ENCODE measurements around a stretch of chr10.

DNA sequence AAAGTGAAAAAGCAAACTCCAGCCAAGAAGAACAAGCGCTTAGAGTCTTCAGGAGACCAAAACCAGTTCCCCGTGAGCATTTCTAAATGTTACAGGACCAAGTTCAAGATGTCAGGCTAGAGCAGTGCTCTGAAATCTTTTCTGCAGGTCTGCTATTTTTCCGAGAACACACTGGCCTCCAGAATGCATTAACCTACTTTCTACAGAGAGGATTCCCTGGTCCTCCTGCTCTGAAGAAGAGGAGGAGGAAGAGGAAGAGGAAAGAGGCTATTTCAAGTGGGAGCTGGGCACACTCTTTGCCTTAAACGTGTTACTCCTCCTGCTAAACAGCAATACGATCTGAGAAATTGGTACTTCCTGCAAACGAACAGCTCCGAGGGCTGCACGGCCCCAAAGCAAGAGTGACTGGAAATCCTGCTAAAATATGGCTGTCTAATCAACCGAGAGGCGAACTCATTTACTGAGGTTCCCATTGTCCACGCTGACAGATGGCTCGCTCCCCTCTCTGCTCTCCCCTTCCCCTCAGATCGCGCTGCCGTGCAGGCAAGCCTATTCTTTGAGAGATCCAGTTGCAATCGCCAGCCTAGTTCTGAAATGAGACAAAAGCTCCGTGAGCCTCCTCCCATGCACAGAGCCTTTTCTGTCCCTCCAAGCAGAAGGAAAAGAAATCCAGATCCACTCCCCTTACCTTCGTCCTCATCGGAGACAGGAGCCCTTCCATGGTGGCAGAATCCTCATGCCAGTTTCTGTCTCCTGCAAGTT, 157.2 kb downstream of the FRMD4A start:
- PRO-cap: no peak
- RAMPAGE, long total RNA, 2 experiments: no peak in any of the 2 experiments

GRCh38 chr10:14174086-14174554, 156.6 kb downstream of the FRMD4A start:
- PRO-cap: no peak
- RAMPAGE, long total RNA, 2 experiments: no peak in any of the 2 experiments

DNA sequence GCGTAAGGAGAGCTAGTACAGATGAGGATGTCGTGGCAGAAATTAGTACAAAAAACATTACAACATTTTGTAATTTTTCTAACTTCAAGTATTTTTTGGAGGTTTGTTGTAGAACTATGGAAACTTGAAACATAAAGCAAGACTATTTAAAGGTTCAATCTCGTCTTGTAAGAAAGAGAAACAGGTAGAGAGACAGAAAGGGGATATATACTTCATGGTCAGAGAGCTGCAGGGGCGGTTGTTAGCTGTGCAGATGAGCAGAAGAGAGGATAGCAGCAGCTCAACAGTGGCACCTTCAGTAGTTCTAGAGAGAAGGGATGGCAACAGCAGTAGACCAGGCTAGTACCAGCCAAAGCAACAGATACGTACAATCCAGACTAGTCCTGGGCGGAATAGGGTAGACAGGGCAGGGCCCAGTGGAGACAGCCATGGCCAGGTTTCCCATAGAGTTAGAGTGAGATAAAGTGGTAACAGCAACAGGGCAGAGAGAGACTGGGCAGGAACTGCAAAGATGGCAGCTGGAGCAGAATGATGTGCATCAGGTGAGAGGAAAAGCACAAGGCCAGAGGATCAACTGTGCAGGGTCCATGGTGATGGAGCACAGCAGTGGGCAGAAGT, 145.2 kb downstream of the FRMD4A start:
- PRO-cap: no peak
- RAMPAGE, long total RNA, 2 experiments: no peak in any of the 2 experiments

- PRO-cap: no peak
- RAMPAGE, long total RNA, 2 experiments: no peak in any of the 2 experiments
Measured at GRCh38 chr10:14529882-14530920, 199.5 kb upstream of the FRMD4A start.

GRCh38 chr10:14531968-14532428, 201.3 kb upstream of the FRMD4A start:
- PRO-cap: no peak
- RAMPAGE, long total RNA, 2 experiments: no peak in any of the 2 experiments

DNA sequence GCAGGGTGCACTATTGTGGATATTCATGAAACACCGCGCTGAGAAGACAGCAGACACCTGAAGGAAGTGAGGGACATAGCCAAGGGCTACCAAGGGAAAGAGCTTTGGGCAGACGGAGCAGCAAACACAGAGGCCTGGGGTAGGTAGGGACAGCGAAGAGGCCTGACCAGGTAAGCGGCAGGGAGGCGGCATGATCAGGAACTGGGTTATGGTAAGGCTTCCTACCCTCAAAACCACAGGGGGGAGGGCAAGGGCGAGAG, 213.4 kb downstream of the FAM107B start:
- PRO-cap: no peak
- RAMPAGE, long total RNA, 2 experiments: no peak in any of the 2 experiments

GRCh38 chr10:14571732-14572721, 202.7 kb downstream of the FAM107B start:
- PRO-cap: no peak
- RAMPAGE, long total RNA, 2 experiments: start-site peak on the minus strand in 2 of 2 experiments, at chr10:14572257-14572287 at its widest, 96 to 154 reads per replicate

- PRO-cap: no peak
- RAMPAGE, long total RNA, 2 experiments: no peak in any of the 2 experiments
Measured at GRCh38 chr10:14583208-14583995, 191.3 kb downstream of the FAM107B start.

DNA sequence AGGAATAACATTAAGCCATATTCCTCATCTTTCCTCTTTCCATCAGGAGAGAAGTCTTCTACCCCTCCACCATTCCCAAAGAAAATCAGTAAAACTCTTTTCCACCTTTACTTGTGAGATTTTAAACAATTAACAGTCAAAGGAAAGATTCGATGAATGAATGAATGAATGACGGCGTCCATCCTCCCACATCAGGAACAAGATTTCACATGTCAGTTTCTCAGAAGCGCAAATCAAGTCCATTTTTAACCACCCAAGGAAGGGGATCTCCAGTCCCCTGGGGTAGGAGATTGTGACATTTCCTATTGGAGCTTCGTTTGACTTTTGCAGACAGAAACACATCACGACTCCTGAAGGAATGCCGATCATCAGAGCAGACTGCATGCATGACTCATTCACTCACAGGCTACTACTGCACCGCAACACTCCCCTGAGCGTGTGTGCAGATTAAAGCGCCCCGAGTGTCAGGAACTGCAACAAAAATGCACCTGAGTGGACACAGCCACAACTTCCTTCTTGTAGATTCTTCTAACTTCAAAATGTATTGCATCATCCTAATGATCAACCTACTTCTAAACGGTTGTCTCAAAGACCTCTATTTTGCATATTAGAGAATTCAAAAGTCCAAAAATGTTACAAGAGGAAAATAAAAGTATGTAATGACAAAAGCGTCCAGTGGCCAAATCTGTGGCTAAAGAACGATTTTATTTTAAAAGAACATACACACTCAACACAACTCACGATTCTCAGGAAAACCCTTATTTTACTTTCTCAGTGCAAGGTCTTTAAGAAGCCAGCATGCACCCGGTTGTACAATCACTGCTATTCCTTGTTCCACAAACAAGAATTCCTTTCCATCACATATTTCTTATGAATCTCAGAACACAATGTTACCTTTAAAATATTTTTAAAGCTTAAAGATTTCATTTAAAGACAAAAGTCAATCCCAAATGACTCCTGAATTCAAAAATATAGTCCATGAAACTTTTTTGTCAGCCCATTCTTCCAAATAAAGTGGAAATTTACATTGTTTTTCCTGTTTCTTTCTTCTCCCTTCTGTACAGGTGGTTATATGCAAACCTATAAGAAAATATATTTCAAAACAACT, 172.6 kb downstream of the FAM107B start:
- PRO-cap: no peak
- RAMPAGE, long total RNA, 2 experiments: no peak in any of the 2 experiments

- PRO-cap: no peak
- RAMPAGE, long total RNA, 2 experiments: no peak in any of the 2 experiments
Measured at GRCh38 chr10:14645129-14645670, 129.5 kb downstream of the FAM107B start.

DNA sequence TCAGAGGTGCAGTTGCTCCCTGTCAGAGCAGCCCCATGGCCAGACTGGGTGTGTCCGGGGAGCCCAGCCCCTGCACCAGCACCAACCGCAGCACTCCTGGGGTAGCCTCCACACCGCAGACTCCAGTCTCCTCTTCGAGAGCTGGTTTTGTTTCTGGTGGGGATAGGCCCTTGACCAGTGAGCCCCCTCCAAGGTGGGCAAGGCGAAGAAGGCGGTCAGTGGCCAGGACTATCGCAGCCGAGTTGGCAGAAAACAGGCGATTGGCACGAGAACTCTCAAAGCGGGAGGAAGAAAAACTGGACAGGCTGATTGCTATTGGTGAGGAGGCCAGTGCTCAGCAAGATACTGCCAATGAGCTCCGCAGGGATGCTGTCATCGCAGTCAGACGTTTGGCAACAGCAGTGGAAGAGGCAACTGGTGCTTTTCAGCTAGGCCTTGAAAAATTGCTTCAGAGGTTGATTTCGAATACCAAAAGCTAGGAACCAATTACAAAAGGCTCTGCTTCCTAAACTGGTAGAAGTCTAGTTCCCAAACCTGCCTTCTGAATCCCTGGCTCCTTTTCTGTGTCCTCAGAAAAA, 5.4 kb downstream of the HSPA14 start:
- PRO-cap: no peak
- RAMPAGE, long total RNA, 2 experiments: no peak in any of the 2 experiments

DNA sequence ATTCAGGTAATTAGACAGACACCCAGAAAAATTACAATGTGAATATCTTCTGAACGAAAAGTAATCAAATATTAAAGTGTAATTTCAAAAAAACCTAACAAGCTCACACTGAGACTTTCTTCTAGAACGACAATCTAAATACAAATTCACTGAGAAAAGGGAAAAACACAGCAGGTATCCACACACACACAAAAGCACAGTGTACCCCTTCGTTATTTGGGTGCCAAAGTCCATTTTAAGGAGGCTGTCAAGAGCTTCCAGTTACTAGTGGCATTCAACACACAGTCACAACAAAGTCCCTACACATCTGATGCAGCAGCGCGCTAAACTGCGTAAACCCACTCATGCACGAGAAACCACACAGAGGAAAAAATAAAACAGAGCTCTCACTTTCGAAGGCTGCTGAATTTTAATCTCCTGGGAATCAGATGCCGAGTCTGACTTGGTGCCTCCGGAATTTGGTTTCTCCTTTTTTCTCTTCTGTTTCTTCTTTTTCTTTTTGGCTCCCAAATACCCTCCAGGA, 27.4 kb downstream of the NMT2 start:
- PRO-cap: no peak
- RAMPAGE, long total RNA, 2 experiments: no peak in any of the 2 experiments

- PRO-cap: no peak
- RAMPAGE, long total RNA, 2 experiments: no peak in any of the 2 experiments
Measured at GRCh38 chr10:15238506-15238994, 70.1 kb upstream of the NMT2 start.

- PRO-cap: no peak
- RAMPAGE, long total RNA, 2 experiments: no peak in any of the 2 experiments
Measured at GRCh38 chr10:15395843-15396337, 24.8 kb upstream of the FAM171A1 start.

DNA sequence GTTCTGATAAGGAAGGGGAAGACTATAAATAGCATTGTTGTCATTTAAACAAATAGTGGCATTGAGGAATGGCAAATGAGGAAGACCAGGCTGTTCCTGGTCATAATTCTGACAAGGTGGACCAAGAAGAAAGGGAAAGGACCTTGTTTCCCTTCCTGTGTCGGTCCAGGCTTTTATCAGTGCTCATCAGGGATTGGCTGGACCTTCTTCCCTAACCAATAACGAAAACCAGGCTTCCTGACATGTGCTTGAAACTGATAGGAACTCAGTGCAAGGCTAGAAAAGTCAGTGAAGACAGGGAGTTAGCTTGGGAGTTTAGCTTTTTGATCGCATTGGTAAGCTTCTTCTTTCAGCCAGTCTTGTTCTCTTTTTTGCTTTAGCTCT, 116.1 kb downstream of the ITGA8 start:
- PRO-cap: no peak
- RAMPAGE, long total RNA, 2 experiments: no peak in any of the 2 experiments

GRCh38 chr10:15669072-15669727, 50.5 kb downstream of the ITGA8 start:
- PRO-cap: no peak
- RAMPAGE, long total RNA, 2 experiments: no peak in any of the 2 experiments

DNA sequence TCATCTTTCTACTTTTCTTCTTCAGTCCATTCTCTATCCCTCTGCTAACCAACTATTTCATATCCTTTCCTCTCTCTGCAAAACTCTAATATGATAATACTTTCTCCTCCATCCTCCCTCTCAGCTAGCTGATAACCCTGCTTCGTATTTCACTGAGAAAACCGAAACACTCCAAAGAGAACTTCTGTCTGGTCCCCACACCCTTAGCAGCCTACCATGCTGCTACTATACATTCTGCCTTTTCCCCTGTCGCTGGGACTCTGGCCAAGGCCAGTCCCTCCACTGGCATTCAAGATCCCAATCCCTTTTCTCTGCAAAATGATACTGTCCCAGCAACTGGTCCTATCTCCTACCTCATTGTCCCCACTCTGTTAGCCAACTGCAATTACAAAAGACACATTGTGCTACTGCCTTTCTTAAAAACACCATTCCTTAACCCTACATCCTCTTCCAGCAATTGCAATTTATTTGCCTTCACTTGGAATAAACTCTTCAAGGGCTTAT, 113.6 kb upstream of the C1QL3 start:
- PRO-cap: no peak
- RAMPAGE, long total RNA, 2 experiments: no peak in any of the 2 experiments

DNA sequence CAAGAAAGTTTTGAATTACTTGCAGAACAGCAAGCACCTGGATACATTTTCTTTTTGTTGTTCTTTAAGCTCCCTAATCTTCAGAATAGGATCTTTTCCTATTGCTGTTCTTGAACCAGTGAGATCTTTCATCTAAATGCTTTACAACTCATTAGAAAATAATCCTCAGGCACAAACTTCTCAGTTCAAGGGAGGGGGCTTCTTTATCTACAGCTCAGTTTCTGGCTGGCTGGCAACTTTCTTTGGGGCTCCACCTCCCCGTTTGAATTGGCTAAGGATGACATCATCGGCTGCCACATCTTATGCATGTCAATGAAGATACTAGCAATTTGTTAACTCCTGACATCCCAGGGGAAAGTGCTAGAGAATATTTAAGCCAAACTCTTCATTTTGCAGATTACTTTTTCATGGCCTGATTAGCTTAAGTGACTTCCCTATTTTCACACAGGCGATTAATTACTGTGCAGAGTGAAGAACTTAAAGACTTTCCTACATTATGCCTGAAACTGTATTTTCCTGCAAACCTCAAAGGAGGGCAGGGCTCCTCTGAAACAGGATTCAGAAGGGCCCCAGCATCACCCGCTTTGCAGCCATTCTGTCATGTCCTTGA, 133.9 kb upstream of the RSU1 start:
- PRO-cap: no peak
- RAMPAGE, long total RNA, 2 experiments: no peak in any of the 2 experiments

DNA sequence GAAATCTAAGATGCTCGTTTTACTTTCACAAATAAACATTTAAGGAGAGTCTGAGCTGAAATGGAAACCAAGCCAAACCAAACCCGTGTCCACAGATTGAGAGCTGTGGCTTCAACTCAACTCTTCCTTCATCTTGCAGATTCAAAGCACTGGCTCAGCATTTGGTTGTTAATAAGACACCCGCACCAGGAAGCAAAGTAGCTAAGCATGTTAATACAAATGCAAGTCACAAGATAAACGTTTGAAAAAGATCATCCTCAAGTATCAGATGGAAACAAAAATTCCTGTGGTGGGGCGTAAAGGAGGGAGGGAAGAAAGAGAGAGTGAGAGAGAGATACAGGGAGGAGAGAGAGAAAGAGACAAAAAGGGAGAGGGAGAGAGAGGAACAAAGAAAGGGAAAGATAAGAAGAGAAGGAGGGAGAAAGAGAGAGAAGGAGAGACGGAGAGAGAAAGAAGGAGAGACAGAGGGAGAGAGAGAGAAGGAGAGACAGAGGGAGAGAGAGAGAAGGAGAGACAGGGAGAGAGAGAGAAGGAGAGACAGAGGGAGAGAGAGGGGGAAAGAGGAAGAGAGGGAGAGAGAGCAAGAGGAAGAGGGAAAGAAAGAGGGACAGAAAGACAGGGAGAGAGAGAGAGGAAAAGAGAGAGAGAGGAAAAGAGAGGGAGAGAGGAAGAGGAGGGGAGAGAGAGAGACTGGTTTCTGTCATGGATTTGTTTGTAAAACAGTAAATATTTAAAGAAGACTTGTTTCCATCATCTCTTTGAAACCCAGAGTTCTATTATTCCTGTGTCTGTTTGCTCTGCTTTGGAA, 150.3 kb upstream of the RSU1 start:
- PRO-cap: no peak
- RAMPAGE, long total RNA, 2 experiments: no peak in any of the 2 experiments

- PRO-cap: unidirectional peak, plus-strand start at chr10:17002522
- RAMPAGE, long total RNA, 2 experiments: no peak in any of the 2 experiments
Measured at GRCh38 chr10:17001802-17002815, 127.5 kb downstream of the CUBN start.

All from lower leg skin (tissue), 2 donors.